ENCODE measurements around the gene AXL.

- PRO-cap, 2 experiments: no peak in any of the 2 experiments
- RAMPAGE, long total RNA, 5 experiments: no peak in any of the 5 experiments
Measured at GRCh38 chr19:40808093-40808769, 9.2 kb downstream of the EGLN2 start.

DNA sequence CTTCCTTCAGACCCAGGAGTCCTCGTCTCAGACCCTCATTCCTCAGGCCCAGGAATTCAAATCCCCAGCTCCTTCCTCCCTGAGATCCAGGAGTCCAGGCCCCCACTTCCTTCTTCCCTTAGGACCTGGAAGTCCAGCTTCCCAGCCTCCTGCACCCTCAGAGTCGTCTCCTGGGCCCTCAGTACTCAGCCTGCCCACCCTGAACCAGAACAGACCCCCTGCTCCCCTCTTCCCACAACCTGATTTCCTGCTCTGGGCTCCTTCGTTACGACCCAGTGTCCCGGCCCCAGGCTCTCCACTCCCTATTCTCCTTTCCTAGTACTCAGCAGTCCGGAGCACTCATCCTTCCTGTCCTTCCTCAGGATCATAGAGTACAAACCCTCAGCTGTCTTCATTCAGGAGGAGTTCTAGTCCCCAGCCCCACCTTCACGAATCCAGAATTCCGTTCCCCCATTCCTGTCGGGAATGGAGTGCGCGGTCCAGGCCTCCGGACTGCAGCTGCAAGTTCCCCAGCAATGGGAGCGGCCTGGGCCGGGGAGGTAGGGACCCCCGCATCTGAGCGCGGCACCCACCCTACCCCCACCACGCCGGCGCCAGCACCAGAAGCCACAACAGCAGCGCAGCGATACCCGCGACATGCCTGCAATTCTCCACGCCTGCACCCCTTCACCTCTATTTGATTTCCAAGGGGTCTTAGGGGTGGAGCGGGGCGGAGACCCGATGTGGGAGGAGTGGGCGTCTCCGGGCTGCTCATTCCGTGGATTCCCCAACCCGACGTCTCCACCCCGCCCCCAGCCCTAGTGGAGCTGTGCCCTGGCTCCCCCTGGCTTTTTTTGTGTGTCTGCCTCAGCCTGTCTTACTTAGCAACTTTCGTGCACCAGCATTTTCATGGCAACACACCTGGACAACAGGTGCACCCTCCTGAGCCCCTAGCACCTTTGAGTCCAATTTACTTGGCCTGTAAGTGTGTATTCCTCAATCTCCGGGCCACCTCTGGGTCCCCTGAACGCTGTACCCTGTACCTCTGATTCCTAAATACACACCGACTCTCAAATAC, 12.8 kb downstream of the EGLN2 start:
- PRO-cap, 2 experiments: no peak in any of the 2 experiments
- RAMPAGE, long total RNA, 5 experiments: no peak in any of the 5 experiments

DNA sequence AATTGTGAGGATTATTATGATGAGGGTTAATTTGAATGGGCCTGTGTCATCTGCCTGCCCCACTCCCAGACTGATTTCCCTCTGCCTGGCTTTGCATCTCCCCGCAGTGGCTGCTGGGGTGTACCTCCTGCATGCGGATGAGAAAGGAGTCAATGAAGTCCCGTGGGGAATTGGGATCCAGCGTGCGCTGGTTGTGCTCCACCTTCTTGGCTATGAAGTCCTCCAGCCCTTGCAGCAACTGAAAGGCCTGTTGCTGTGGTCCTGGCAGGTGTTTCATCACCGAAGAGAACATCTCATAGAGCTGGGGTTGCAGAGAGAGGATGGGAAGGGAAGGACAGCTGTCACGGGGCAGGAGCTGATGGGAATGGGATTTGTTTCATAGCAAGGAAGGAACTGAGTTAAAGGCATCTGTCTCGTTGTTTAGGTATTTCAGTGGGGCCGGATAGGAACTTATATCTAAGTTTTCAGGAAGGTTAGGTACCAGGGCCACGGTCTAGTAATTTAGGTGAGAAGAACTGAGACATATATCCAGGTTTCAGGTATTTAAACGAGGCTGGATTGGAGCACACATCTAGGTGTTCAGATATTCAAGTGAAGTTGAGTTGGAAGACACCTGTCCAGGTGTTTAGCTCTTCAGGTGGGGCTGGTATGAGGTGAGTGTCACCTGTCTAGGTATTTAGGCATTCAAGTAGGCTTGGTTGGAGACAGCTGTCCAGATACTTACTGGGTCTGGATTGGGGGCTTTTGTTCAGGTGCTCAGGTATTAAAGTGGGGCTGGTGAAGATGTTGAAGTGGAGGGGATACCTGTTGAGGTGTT, 3.3 kb downstream of the CYP2A6 start:
- PRO-cap, 2 experiments: no peak in any of the 2 experiments
- RAMPAGE, long total RNA, 5 experiments: no peak in any of the 5 experiments

GRCh38 chr19:40864641-40864943, 14.3 kb upstream of the CYP2A6 start:
- PRO-cap, 2 experiments: no peak in any of the 2 experiments
- RAMPAGE, long total RNA, 5 experiments: no peak in any of the 5 experiments

- PRO-cap, 2 experiments: no peak in any of the 2 experiments
- RAMPAGE, long total RNA, 5 experiments: no peak in any of the 5 experiments
Measured at GRCh38 chr19:40922265-40923188, 40.5 kb upstream of the CYP2A7 start.

DNA sequence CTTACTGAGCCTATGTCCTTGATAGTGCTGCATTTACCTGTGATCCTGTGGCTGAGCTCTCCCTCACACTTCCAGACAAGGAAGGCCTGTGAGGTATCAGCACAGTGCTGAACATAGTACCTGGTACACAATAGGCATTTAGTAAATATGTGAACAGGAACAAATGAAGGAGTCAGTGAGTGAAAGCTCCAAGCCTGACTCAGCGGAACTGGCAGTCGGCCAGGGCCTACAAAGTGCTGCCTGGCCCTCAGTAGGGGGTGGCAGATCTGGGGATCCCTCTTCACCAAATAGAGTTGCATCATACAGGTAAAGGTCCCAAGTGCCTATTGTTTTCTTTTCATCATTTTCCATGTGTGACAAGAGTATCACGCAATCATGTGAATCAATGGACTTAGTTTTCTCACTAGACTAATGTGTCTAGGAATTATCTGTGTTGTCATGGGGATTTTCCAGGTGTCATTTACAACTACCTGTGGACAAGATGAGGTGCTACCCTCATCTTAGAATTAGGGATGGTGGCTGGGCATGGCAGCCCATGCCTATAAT, 9.2 kb downstream of the CYP2B6 start:
- PRO-cap, 2 experiments: no peak in any of the 2 experiments
- RAMPAGE, long total RNA, 5 experiments: no peak in any of the 5 experiments

GRCh38 chr19:41174087-41175105, 18.6 kb upstream of the CYP2S1 start:
- PRO-cap, 2 experiments: no peak in any of the 2 experiments
- RAMPAGE, long total RNA, 5 experiments: no peak in any of the 5 experiments

- PRO-cap, 2 experiments: no peak in any of the 2 experiments
- RAMPAGE, long total RNA, 5 experiments: no peak in any of the 5 experiments
Measured at GRCh38 chr19:41206653-41207308, 12.2 kb upstream of the AXL start.

GRCh38 chr19:41218482-41219566, at the start of gene AXL:
TSS of gene AXL (plus strand) at chr19:41219223.
- PRO-cap, 2 experiments: peak in 2 of 2 experiments; most common plus-strand start chr19:41218945 (in 2); most common minus-strand start chr19:41218699 (in 2)
- RAMPAGE, long total RNA, 5 experiments: start-site peak on the plus strand in 5 of 5 experiments, at chr19:41218922-41219467 at its widest, 26 to 332 reads per replicate

DNA sequence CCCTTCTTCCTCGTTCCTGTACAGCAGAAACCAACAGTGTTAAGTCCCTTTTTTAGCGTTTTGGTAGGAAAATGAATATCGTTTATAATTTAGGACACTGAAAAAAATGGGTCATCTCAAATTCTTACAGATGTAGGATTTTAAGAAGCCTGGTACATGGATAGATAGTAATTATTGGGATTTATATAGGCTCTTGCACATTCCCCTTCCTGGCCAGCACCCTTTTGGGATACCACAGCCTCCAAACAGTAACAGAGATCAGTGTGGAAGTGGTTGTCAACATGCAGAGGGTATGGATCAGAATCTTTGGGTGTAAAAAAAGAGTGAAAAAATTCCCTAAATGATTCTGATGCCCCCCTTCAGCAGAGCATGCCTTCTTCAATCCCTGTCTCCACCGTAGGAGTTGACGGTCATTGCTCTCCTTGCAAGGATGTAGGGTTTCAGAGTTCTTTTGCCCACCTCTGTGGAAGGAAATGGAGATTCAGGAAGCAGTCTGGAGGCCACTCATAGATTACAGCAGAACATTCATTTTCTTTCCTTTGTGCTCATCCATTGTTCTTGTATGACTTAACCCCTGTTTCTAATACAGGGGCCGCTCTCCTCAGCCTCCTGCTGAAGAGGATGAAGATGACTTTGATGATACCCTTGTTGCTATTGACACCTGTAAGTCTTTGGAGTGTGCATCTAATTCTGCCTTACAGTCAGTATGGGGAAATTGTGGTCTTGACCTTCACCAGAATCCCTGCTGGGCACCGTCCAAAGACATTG, 9.4 kb downstream of the HNRNPUL1 start:
- PRO-cap, 2 experiments: no peak in any of the 2 experiments
- RAMPAGE, long total RNA, 5 experiments: no peak in any of the 5 experiments

GRCh38 chr19:41303423-41304471, 6.2 kb upstream of the CCDC97 start:
- PRO-cap, 2 experiments: no peak in any of the 2 experiments
- RAMPAGE, long total RNA, 5 experiments: no peak in any of the 5 experiments

GRCh38 chr19:41306418-41307386, 3.3 kb upstream of the CCDC97 start:
- PRO-cap, 2 experiments: no peak in any of the 2 experiments
- RAMPAGE, long total RNA, 5 experiments: no peak in any of the 5 experiments

- PRO-cap, 2 experiments: no peak in any of the 2 experiments
- RAMPAGE, long total RNA, 5 experiments: no peak in any of the 5 experiments
Measured at GRCh38 chr19:41307387-41307641, 2.7 kb upstream of the CCDC97 start.

DNA sequence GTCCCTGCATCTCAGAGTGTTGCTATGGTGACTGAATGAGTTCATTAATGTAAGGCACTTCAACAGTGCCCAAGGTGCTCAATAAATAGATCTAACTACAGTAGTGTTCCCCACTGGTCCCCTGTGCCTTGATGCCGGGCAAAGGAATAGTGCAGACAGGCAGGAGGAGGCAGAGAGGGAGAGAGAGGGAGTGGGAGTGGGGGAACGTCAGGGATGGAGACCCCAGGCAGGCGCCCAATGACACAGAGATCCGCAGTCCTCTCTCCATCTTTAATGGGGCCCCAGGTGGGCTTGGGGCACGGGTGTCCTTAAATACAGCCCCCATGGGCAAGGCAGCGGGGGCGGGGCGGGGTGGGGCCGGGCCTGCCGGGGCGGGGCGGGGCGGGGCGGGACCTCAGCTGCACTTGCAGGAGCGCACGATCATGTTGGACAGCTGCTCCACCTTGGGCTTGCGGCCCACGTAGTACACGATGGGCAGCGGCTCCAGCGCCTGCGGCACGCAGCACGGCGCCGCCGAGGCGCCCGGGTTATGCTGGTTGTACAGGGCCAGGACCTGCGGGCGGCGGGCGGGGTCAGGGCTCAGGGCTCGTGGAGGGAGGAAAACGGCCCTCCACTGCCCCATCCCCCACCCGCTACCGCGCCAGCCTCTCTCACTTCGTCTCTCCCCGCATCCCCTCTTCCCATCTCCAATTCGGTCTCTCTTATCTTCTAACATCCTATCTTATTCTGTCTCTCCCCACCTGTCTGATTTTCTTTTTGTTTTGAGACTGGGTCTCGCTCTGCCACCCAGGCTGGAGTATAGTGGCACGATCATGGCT, 20.9 kb downstream of the CCDC97 start:
- PRO-cap, 2 experiments: no peak in any of the 2 experiments
- RAMPAGE, long total RNA, 5 experiments: no peak in any of the 5 experiments

- PRO-cap, 2 experiments: no peak in any of the 2 experiments
- RAMPAGE, long total RNA, 5 experiments: no peak in any of the 5 experiments
Measured at GRCh38 chr19:41340041-41340493, 13.7 kb downstream of the TGFB1 start.

DNA sequence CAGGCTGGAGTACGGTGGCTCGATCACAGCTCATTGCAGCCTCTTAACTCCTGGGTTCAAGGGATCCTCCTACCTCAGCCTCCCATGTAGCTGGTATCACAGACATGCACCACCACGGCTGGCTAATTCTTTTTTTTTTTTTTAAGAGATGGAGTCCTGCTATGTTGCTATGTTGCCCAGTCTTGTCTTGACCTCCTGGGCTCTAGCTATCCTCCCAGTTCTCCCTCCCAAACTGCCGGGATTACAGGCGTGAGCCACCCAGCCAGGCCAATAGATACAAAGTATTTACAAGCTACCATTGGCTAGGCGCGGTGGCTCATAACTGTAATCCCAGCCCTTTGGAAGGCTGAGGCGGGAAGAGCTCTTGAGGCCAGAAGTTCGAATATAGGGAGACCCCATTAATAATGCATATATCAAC, 977 bp upstream of the B9D2 start:
- PRO-cap, 2 experiments: no peak in any of the 2 experiments
- RAMPAGE, long total RNA, 5 experiments: no peak in any of the 5 experiments

DNA sequence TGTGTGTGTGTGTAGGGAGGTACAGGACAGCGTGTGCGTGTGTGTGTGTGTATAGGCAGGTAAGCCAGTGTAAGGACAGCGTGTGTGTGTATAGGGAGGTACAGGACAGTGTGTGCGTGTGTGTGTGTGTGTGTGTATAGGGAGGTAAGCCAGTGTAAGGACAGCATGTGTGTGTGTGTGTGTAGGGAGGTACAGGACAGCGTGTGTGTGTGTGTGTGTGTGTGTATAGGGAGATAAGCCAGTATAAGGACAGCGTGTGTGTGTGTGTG, 5.2 kb upstream of the B3GNT8 start:
- PRO-cap, 2 experiments: no peak in any of the 2 experiments
- RAMPAGE, long total RNA, 5 experiments: no peak in any of the 5 experiments

GRCh38 chr19:41447648-41448237, 4.8 kb downstream of the ERICH4 start:
- PRO-cap, 2 experiments: no peak in any of the 2 experiments
- RAMPAGE, long total RNA, 5 experiments: start-site peak on the minus strand in 1 of 5 experiments, at chr19:41447814-41447821 at its widest, 5 reads per replicate

DNA sequence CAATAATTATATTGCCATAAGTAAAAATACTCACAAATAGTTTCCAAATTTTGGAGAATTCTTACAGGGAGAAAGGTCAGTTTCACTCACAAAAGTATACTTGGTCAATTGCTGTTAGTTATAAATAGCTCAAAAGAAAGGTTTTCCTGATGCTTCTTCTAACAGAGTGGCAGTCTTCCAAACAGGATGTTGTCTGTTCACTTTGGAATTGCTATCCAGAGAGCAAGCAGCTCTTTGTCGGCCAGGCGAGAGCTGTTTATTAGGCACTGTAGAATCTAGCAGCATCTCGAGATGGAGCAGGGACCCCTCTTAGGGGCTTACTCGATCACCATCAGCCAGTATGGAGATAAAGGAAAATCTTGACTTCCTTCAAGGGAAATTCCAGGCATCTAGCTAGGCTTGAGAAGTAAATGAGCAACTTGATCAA, 13.6 kb downstream of the ERICH4 start:
- PRO-cap, 2 experiments: no peak in any of the 2 experiments
- RAMPAGE, long total RNA, 5 experiments: no peak in any of the 5 experiments

GRCh38 chr19:41706687-41707358, 1.6 kb upstream of the CEACAM5 start:
- PRO-cap, 2 experiments: no peak in any of the 2 experiments
- RAMPAGE, long total RNA, 5 experiments: no peak in any of the 5 experiments

Measured in thyroid gland (tissue), 7 donors.